Frontal cortex (tissue), 2 donors: ENCODE measurements around a stretch of chr12.

GRCh38 chr12:53033638-53034198 is 16.1 kb upstream of the TNS2 start:
- RAMPAGE, long total RNA = no peak

DNA sequence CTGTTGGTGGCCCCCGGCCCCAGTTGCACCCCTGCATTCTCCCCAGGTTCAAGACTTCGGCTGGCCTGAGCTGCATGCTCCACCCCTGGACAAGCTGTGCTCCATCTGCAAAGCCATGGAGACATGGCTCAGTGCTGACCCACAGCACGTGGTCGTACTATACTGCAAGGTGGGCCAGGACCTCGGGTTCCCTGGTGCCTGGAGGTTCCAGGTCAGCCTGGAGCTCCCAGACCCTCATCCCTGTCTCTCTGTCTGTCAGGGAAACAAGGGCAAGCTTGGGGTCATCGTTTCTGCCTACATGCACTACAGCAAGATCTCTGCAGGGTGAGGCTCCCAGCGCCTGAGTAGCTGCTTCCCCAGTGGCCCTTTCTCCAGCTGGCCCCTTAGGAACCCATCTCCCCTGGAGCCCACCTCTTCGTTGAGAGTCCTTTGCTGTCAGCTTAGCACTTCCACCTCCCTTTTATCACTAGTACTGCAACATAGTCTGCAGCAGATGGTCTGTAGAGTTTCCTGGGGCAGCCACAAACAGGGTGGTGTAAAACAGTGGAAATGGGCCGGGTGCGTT is 5.7 kb downstream of the TNS2 start:
- RAMPAGE, long total RNA = no peak

DNA sequence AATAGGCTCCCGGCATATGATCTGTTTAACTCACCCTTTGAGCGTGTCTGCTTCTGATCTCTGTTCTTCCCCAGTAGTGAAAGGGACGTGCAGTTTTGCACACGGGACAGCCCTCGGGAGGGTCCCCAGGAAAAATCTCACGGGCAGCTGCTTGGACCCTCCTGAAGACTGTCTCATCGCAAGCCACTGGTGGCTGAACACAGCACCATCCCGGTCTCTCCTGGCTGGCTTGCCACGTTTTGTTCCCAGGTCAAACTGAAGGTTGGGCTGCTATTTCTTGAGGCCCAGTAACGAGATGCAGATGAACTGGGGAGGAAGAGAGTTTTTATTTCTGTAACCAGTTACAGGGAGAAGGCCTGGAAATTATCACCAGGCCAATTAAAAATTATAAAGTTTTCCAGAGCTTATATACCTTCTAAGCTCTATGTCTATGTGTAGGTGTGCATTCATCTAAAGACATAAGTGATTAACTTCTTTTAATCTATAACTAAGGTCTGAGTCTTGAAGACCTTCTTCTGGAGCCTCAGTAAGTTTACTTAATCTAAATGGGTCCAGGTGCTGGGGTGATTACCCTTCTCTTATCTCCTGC is 10.1 kb downstream of the SOAT2 start:
- RAMPAGE, long total RNA = no peak

DNA sequence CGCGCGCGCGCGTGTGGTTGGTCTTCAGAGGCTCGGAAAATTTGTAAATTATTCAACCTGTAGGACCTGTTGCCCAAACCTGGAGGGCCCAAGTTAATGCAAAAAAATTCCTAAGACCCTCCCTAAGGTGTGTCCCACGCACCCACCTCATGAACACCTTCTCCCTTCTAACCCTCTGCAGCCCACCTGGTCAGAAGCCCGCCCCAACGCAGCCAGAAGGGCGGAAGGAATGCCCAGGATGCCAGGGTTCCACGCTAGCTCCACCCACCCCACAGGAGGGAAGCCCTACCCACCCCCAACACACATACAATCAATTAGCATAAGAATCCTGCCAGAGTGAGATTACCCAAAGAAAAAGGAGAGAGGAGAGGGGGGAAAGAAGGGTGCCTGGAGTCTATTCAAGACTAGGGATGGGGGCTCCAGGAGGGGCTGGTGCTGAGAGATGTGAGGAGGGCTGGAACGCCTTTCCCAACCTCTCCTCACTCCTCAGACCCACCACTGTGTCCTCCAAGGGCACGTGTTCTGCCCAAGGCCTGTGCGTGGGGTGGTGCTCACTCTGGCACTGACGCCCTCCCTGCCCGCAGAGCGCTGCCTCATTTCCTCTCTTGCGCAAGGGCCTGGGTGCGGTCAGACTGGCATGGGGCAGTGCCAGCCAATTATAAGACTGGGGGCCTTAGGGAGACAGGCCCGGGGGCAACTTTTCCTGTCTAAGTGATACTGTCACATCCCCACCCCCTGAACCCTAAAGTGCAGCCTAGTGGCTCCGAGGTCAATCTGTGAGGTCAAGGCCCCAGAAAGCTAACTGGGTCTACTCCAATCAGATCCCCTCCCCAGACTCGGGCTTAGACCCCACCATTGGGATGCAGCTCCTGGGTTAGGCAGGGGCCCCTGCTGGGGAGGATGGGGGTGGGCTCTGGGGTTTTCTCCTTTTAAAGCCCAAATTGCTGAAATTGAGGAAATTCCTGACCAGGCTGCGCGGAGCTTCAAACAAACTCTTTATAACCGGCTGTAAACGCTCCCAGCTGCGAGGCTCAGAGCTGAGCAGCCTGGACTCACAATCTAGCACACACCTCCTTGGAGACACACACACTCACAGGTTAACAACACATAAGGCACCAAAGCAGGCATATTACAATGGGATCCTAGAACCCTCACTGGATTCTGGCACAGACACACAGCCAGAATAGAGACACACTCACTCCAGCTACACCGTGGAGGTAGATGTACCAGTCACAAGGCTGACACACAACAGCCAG is 10.2 kb upstream of the ITGB7 start:
- RAMPAGE, long total RNA = no peak

- RAMPAGE, long total RNA = no peak
Measured at GRCh38 chr12:53269105-53269700, 1.1 kb downstream of the ESPL1 start.

GRCh38 chr12:53288365-53288696 is 7.0 kb upstream of the PFDN5 start:
- RAMPAGE, long total RNA = no peak

DNA sequence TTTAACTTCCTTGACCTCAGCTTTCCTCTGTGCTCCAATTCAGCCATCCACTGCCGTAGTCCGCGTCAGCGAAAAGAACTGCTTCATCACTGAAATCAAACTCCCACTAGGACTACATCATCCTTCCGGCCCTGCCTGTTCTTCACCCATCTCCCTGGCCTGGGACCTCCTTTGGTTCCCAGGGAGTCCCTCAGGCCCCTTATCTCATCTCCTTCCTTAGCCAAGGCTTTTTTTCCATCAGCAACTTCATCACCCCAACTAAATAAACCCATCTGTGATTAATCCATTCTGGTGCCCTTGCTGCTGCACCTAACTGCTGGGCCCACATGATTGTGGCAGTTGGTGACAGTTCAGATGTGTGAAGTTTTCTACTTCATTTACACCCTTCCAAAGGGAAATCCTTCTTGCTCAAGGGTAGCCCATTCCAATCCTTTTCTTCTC is 810 bp downstream of the MYG1 start:
- RAMPAGE, long total RNA = no peak

DNA sequence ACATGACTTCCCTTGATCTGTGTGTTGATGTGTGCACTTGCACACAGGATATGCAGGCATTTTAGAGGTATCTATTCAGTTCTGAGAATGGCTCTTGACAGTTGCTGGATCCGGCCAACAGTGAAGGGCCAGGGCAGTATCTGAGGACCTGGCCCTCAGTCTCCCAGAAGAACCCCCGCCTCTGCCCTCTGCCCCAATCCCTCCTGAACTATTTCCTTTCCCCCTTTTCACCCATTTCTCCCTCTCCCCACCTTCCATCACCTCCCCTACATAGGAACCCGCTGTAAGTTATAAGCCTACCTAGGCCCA is 8.0 kb upstream of the SP7 start:
- RAMPAGE, long total RNA = no peak

- RAMPAGE, long total RNA = no peak
Measured at GRCh38 chr12:53381341-53381896, 1.4 kb downstream of the SP1 start.

DNA sequence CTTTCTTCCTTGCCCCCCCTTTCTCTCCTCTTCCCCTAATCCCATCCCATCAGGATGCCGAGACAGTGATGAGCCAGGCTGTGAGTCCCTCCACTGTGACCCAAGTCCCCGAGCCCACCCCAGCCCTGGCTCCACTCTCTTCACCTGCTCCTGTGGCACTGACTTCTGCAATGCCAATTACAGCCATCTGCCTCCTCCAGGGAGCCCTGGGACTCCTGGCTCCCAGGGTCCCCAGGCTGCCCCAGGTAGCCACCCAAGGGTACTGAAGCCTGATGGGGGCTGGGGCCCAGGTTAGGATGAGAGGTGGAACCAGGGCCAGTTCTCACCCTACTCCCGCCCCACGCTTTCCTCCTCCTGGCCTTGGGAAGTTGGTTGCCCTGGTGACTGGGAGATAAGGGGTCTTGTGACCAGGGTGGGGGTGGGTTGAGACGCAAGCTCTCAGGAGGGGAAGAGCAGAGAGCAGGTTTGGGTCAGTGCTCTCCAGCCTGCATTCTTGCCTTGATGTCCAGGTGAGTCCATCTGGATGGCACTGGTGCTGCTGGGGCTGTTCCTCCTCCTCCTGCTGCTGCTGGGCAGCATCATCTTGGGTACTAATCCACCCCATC is 1.1 kb downstream of the AMHR2 start:
- RAMPAGE, long total RNA = no peak

DNA sequence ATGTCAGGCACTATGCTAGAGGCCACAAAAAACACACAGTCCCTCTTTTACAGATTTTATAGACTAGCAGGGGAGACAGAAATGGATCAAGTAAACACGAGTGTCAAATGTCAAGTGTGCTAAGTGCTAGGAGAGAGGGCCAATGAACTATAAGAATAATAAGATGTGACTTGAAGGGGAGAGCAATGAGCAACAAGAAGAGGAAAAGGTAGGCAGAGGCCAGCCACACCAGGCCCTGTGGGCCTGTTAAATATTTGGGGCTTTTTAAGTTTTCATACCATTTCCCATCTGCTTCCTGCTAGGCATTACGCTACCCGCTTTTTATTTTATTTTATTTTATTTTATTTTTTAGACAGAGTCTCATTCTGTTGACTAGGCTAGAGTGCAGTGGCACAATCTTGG is 3.4 kb downstream of the AMHR2 start:
- RAMPAGE, long total RNA = no peak

GRCh38 chr12:53451568-53451869 is 383 bp upstream of the PCBP2 start:
- RAMPAGE, long total RNA = no peak

DNA sequence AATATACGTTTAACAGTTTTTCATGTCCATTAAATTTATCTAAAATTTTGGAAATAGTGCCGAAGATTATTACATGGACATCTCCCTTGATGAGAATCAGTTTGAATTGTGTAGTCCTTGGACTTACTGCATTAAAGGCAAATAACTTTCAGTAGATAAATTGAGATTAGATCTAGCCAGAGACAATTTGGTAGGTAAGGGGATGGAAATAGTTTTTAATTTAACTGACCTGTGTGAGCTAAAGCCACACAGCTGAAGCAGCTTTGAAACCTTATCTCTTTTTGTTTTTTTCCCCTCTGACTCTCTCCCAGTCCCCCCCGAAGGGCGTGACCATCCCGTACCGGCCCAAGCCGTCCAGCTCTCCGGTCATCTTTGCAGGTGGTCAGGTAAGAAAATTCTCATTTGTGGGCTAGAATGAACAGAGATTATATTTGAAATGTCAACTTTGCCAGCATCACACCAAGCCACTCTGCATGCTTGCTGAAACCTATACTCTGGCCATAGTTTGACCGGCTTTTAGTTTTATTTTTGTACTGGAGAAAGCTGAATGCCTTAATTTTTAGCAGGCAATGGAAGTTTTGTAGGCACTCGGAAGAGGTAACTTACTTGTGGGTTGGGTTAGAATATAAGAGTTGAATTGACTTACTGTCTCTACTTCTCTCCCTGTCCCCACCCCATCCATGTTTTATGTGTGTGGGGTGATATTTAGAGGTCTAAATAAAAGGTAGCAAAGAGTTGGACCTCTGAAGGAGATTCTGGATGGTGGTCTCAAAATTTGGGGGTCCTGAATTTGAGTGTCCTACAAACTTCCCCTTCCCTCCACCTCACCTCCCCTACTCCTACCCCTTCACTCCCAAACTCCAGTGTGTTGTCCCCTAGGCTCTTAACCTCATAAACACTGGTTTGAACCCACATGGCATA is 10.5 kb downstream of the PCBP2 start:
- RAMPAGE, long total RNA = no peak

DNA sequence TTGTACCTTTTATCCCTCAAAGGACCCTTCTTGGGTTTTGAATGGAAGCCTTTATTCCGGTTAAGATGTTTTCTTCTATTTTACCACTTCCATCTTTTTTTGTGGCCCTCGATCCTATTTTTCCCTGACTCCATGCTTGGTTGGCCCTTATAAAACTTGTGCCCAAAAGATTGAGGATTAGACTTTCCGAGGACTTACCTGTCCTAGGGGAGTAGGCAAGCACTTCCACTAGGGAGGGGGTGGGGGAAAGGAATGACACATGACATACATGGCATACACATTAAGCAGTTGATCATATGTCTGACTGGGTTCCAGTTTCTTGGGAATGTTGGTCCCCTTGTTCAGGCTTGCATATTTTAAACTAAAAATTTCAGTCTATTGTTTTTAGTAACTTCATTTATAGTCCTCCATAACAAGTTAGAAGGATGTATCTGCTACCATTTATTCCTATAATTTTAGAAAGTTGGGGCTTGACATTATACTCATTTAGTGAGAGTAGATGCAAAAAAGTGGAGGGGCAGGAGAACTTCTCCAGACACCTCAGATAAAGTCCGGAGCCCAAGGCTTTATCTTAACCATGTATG is 19.3 kb downstream of the MAP3K12 start:
- RAMPAGE, long total RNA = no peak

DNA sequence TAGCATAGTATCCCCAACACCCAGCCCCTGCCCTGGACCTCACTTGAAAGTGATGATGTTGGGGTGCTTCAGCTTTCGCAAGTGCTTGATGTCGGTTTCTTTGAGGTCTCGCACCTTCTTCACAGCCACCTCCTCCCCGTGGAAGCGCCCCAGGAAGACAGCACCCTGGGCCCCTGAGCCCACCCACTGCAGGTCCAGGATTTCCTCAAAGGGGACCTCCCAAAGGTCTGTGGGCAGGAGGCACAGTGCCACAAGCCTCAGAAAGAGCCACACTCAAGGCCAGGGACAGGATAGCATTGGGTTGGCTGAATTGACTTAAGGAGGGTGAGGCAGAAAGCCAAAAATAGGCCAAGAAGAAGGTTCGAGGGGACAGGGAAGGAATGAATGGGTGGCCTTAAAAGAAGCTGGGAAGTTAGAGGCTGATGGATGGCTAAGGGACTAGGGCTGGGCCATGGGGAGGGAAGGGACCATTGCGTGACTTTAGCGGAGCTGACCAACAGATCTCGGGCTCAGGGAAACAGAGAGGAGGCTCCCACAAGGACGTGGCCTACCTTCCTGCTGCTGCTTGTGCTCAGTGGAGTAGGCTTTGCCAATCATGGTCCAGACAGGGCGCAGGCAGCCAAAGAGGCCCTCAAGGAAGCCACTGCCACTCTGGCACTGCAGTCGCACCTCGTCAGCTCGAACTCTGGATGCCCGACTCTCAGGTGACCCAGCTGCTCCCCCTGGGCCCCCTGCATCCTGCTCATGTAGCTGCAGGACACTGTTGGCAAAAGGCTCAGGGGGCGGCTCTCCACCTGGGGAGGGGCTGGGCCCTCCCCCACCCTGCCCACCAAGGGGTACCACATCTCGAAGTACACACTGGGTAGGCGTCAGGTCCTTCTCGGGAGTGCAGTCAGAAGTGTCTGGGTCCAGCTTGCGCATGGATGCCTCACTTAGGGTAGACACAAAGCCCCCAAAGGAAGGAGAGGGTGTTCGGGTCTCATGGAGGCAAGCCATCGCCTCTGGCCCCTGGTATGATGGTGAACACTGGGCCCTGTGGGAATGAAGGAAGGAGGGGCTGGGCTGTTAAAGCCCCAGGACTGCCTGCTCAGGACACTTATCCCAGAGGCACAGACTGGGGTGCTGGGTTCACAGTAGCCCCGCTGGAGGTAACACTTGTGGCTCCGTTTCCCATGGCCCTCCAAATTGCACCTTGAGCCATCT is 12.5 kb downstream of the MAP3K12 start:
- RAMPAGE, long total RNA = no peak

GRCh38 chr12:53491953-53492738 is 7.1 kb downstream of the MAP3K12 start:
- RAMPAGE, long total RNA = no peak

- RAMPAGE, long total RNA = no peak
Measured at GRCh38 chr12:53496670-53497094, 2.6 kb downstream of the MAP3K12 start.

- RAMPAGE, long total RNA = no peak
Measured at GRCh38 chr12:53623955-53624396, 2.2 kb downstream of the ATF7 start.

DNA sequence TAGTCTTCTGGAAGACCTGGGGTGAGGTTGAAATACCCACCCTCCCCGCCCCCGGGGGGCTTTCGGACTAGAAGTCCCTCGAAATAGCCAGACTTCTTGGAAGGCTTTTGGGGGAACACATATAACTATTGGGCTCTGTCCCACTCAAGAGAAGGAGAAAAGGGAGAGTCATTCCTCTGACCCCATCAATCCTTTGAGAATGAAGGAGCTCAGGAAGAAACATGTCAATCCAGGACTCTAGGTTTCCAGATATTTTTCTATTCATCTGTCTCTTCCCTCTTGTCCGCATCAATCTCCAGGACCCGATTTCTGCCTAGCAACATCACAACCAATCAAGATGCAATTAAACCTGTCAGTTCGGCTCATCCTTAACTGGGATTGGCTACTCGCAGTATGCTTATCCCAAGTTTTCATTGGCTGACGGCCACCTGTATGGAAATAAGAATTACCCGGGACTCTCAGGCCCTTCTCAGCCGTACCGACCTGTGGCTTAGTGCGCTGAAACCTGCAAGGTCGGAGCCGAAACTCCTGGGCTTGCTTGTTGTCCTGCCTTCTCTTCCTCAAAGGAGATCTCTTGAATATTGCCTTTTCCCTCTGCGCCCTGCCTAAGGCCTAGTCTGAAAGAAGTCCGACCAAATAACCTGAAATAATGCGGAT is 20.3 kb upstream of the ATP5MC2 start:
- RAMPAGE, long total RNA = no peak

- RAMPAGE, long total RNA = no peak
Measured at GRCh38 chr12:53726354-53726703, 923 bp downstream of the CALCOCO1 start.